Skeletal muscle cell (primary cell): ENCODE measurements around a stretch of chr5.

- RRBS = no CpG with 5 or more reads among the region's 1 CpG
Observed at GRCh38 chr5:130000512-130000765, 96.2 kb downstream of the CHSY3 start.

DNA sequence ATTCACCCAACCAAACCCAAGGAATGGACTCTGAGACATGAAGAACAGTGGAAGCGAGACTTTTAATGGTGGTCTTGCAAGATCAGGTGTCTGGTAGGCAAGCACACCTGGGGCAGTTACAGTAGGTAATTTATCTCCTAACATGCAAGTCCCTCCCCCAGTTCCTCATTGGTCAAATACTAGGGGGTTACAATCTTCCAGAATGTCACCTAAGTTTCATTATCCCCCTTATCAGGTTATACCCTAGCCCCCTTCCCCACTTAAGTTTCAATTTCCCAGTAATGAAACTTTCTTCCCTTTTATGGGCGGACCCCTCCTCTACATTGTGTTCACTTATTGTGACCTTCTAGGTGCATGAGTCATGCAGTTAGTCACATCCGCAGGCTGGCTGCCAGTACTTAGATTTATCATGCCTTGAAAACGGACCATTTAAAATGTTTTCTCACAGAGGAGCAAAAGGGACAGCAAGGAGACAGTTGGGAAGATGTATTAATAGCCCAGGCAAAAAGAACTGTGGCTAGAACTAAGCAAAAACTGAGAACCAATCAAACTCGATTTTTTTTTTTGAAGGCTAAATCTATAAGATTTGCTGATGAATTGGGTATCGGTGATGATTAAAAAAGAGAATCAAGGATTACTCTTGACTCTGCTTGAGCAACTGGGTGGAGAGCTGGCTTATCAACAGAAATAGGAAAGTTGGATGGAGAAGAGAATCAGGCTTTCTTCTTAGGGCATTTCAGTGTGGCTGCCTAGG, 615.2 kb downstream of the HINT1 start:
- RRBS = no CpG with 5 or more reads among the region's 6 CpGs

DNA sequence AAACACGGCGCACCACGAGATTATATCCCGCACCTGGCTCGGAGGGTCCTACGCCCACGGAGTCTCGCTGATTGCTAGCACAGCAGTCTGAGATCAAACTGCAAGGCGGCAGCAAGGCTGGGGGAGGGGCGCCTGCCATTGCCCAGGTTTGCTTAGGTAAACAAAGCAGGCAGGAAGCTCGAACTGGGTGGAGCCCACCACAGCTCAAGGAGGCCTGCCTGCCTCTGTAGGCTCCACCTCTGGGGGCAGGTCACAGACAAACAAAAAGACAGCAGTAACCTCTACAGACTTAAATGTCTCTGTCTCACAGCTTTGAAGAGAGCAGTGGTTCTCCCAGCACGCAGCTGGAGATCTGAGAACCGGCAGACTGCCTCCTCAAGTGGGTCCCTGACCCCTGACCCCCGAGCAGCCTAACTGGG, 347.0 kb downstream of the HINT1 start:
- RRBS = no CpG with 5 or more reads among the region's 14 CpGs

GRCh38 chr5:131398775-131399144, 134.9 kb downstream of the CDC42SE2 start:
- RRBS = no CpG with 5 or more reads among the region's 2 CpGs

GRCh38 chr5:131537834-131538206, 97.2 kb downstream of the RAPGEF6 start:
- RRBS = no CpG with 5 or more reads among the region's 5 CpGs

DNA sequence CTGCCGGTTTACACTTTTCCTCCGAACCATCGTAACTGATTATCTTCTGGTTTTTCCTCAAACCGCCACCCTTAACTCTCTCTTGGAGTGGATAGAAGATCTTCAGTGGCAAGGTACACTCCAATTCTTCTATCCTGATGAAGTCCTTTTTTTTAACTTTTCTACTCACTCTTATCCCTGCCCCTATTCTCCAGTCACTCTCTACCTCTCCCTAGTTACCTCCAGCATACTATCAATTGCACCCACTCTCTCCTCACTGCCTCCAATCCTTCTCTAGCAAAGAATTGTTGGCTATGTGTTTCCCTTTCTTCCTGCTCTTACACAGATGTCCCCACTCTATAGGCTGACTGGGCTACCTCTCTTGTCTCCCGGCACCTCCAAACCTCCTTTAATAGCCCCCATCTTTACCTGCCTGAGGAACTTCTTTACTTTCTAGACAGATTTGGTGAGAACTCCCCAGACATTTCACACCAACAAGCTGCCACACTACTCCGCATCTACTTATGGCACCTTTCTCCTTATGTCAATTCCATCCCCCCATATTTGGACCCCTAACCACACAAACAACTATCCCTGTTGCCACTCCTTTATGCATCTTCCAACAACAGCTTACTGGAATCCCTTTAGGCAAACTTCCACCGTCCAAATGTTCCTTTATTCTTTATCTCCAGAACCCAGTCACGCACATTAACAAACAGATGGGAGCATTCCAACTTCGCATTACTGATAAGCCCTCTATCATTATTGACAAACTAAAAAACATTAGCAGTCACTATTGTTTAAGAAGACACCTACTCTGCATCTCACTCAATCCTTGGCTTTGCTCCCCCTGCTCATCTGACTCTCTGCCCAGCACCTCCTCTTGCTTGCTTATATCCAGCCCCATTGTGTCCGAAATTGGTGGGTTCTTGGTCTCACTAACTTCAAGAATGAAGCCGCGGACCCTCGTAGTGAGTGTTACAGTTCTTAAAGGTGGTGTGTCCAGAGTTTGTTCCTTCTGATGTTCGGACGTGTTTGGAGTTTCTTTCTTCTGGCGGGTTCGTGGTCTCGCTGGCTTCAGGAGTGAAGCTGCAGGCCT, 56.6 kb downstream of the RAPGEF6 start:
- RRBS = no CpG with 5 or more reads among the region's 18 CpGs

GRCh38 chr5:131671279-131671943, 36.4 kb upstream of the RAPGEF6 start:
- RRBS = no CpG with 5 or more reads among the region's 3 CpGs

- RRBS = no CpG with 5 or more reads among the region's 6 CpGs
Observed at GRCh38 chr5:131677012-131677794, 42.2 kb upstream of the RAPGEF6 start.

DNA sequence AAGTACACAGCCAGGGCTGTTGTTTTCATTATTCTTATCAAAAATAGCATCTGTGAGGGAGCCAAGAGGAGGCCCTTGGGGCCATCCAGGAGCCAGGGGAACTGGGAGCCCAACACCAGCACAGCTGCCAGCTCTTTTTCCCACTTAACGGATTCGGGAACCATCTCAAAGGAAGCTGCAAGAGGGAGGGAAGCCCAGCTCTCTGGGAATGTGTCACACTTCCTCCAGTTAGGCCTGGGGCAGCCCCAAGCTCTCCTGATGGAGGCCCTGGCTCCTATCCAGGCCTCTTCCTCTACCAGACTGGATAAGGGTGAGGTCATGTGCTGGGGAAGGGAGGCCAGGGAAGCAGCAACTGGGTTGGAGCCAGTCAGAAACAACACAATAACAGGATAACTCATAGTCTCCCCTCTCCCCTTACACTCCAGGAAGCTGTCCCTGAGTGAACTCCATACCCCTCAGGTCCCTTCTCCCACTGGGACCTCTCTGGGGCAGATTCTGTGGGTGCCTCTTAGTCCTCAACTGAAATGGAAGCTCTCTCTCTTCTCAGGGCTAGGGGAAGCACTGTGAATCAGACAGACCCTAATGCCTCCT, 12.8 kb downstream of the CSF2 start:
- RRBS = no CpG with 5 or more reads among the region's 2 CpGs

GRCh38 chr5:132221808-132222368, 5.8 kb downstream of the P4HA2 start:
- RRBS = no CpG with 5 or more reads among the region's 5 CpGs

DNA sequence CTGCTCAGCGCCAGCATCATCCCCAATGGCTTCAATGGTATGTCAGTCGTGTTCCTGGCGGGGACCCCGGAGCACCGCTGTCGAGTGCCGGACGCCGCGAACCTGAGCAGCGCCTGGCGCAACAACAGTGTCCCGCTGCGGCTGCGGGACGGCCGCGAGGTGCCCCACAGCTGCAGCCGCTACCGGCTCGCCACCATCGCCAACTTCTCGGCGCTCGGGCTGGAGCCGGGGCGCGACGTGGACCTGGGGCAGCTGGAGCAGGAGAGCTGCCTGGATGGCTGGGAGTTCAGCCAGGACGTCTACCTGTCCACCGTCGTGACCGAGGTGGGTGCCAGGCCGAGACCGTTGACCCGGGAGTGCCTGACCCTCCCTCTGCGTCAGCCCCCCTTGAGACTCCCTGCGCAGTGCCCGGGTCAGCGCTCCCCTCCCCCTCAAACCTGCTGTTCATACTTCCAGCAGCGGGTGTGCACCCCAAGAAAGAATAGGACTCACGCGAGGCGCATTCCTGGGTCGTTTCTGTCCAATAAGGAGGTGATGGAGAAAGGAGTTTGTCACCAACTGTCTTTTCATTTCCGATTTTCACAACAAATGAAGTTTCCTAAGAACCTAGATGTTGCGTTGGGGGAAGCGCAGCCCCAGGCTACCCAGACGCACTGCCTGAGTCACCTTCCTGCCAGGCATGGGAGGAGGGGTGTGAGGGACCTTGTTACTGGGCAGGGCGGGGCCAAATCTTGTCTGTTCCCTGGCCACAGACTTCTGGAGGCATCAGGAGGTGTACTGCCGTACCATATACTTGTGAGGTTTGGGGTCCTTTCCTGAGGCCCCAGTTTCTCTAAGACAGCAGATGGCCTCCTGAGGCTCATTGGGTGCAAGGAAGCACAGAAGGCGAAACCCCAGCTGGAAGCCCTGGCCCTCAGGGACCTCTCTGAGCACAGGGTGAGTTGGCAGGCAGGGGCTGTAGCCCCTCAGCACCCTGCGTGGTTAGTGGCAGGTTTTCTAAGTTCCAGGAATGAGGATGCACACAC, 804 bp downstream of the SLC22A4 start:
- RRBS = 3% methylated on average over 4 of the region's 53 CpGs

- RRBS = no CpG with 5 or more reads among the region's 8 CpGs
Observed at GRCh38 chr5:132310061-132310769, 16.0 kb downstream of the SLC22A4 start.

DNA sequence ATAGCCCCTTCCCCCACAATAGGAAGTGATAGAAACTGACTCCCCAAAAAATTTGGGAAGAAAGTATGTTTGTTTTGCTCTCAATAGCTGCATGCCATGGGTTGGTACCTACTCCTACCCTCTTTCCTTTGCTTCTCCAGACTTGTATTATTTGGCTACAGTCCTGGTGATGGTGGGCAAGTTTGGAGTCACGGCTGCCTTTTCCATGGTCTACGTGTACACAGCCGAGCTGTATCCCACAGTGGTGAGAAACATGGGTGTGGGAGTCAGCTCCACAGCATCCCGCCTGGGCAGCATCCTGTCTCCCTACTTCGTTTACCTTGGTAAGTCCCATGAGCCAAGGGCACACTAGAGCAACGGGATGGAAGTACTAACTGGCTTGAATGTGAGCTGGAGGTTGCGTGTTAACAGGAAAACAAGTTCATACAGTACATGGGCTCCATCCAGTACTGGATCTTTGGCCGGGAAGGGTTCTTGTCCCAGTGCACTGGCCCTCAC, 22.8 kb downstream of the SLC22A5 start:
- RRBS = no CpG with 5 or more reads among the region's 8 CpGs

DNA sequence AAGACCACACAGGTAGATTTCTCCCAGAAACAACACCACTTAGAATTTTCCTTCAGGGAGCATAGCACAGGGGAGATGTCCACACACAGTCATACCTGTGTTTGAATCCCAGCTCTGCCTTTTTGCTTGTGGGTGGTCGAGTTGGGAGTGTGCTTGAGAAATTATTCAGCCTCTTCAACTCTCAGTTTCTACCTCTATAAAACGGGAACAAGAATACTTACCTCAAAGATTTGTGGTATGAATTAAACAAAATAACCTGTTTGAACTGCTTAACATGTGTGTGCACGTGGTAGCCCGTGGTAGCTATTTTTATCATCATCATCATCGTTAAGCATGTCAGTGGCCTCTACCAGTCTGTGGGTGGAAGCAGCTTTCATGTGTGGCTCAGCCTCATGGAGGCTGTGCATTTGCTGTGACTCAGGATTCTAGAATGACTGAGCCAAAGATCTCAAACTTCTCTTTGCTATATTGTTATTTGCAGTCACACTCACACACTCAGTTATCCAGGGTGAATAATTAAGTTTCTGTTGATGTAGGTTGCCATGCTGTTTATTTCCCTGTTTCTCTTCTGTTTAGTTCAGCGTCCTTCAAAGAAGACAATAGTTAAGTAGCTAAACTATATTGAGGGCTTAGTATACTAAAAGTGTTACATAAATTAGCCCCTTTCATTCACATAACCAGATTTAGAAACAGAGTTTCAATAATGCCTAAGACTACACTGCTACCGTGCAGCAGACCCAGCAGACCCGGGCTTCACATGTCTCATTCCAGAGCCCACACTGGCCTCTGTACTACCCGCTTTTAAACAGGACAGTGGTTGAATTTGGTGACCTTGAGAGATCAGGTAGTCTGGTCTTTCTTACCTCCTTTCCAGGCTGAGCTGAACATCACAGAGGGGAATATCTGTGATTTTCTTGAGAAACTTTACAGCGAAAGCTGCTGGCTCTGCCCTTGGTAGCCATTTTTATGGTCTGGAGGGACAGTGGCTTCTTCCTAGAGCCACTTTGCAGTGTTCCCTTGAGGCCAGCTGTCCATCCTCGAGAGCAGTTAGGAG, 56.2 kb downstream of the SLC22A5 start:
- RRBS = no CpG with 5 or more reads among the region's 11 CpGs

GRCh38 chr5:132437297-132437962, 53.1 kb downstream of the IRF1 start:
- RRBS = no CpG with 5 or more reads among the region's 2 CpGs

- RRBS = no CpG with 5 or more reads among the region's 4 CpGs
Observed at GRCh38 chr5:132483587-132484108, 6.9 kb downstream of the IRF1 start.

GRCh38 chr5:132491305-132491821, 790 bp upstream of the IRF1 start:
- RRBS = no CpG with 5 or more reads among the region's 13 CpGs

DNA sequence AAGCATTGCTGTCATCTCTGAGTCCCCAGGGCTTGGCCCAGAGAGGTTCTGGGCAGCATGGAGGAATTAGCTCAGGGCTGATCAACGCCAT, 1.1 kb upstream of the IRF1 start:
- RRBS = no CpG with 5 or more reads among the region's 1 CpG

- RRBS = no CpG with 5 or more reads among the region's 8 CpGs
Observed at GRCh38 chr5:132501032-132501735, 10.6 kb upstream of the IRF1 start.